ENCODE measurements around a stretch of chr22.

- PRO-cap, result no peak
- RRBS, result no CpG with 5 or more reads among the region's 5 CpGs
Measured at GRCh38 chr22:26840285-26840894, 218.6 kb downstream of the CRYBA4 start.

GRCh38 chr22:26892357-26893298 is 270.9 kb downstream of the CRYBA4 start:
- PRO-cap, result no peak
- RRBS, result no CpG with 5 or more reads among the region's 21 CpGs

DNA sequence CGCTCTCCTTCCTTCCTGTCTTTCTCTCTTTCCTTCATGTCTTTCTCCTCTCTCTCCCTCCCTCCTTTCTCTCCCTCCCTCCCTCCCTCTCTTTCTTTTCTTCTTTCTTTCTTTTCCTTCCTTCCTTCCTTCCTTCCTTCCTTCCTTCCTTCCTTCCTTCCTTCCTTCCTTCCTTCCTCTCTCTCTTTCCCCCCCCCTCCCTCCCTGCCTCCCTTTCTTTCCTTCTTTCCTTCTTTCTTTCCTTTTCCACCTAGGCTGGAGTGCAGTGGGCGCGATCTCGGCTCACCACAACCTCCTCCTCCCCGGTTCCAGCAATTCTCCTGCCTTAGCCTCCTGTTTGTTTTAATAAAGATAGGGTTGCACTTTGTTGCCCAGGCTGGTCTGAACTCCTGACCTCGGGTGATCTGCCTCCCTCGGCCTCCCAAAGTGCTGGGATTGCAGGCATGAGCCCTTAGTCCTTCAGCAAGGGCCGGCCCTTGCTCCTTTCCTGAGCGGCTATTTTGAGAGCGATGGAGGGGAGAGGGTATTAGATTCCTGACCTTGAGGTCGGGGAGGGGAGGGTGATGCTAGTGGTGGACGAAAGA is 280.9 kb downstream of the CRYBA4 start:
- PRO-cap, result no peak
- RRBS, result no CpG with 5 or more reads among the region's 12 CpGs

GRCh38 chr22:26939464-26939778 is 317.7 kb downstream of the CRYBA4 start:
- PRO-cap, result no peak
- RRBS, result no CpG with 5 or more reads among the region's 4 CpGs

DNA sequence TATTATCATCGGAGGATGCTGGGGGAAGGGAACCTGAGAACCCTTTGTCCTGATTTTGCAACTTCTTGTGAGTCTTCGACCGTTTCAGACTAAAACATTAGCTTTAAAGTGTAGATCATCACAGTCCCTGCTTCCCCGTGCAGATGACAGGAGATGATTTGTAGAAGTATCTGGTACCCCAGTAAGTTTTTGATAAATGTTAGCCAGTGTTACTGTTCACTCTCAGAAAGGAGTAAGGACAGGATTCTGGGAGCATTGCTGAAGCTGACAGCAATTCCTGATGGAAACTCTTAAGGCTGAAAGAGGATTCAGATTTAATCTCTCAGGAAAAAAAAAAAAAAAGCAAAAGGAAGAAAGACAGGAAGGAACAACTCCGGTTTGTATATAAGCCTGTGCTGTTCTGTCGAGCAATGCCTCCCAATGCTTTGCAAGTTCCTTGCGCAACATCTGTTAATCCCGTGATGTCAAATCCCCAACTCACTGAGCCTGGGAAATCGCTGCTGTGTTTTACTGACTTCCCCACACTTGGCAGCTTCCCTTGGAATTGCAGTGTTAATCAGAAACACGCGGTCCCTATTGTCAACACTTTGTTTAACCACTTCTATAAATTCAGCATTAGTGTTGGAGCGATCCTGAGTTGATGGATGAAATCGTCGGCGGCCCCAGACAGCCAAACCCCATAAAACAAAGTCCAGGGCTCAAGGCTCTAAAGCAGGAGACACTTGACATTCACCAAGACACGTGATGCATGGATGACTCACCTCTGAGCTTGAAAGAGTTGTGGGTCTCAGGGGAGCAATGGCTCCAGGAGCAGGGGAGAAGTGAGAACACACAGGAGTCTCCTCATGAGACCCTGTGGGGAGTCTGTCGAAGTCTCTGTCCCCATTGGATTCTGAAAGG is 589.1 kb downstream of the MN1 start:
- PRO-cap, result no peak
- RRBS, result no CpG with 5 or more reads among the region's 17 CpGs

DNA sequence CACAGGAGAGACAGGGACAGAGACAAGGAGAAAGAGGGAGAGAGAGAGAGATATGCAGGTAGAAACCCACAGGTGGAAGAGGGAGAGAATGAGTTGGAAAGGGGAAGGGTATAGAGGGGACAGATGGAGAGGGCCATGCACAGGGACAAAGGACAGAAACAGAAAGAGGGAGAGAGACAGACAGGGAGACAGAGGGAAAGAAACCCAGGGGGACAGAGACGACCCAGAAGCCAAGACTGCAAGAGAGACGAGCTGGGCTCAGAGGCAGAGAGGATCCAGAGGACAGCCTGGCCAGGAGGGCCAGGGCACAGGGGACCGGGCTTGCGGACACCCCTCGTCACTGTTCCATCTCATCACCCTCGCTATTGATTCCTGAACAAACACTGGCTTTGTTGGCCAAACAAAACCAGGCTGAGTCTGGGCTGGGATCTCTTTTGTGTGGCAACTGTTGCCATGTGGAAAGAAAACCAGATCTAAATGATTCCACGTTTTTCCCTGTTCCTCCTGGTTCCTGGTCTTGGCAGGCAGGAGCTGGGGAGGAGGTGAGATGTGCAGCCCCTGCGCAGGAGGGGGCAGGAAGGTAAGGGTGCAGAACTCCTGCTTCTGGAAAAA is 339.4 kb downstream of the MN1 start:
- PRO-cap, result no peak
- RRBS, result no CpG with 5 or more reads among the region's 8 CpGs

DNA sequence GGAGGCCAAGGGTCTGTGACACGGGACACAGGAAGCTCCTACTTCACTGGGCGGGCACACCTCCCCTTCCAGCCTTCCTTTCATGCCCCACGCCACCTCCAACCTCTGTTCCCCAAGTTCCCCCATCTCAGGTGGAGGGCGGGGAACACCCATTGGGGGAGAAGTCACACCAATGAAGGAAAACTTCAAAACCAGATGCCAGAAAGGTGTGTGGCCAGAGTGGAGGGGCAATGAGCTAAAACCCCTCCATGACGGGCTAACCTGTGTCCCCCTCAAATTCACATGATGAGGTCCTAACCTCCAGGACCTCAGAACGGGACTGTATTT is 250.5 kb downstream of the MN1 start:
- PRO-cap, result no peak
- RRBS, result no CpG with 5 or more reads among the region's 6 CpGs

GRCh38 chr22:27554159-27555011 is 247.2 kb downstream of the MN1 start:
- PRO-cap, result no peak
- RRBS, result no CpG with 5 or more reads among the region's 16 CpGs

DNA sequence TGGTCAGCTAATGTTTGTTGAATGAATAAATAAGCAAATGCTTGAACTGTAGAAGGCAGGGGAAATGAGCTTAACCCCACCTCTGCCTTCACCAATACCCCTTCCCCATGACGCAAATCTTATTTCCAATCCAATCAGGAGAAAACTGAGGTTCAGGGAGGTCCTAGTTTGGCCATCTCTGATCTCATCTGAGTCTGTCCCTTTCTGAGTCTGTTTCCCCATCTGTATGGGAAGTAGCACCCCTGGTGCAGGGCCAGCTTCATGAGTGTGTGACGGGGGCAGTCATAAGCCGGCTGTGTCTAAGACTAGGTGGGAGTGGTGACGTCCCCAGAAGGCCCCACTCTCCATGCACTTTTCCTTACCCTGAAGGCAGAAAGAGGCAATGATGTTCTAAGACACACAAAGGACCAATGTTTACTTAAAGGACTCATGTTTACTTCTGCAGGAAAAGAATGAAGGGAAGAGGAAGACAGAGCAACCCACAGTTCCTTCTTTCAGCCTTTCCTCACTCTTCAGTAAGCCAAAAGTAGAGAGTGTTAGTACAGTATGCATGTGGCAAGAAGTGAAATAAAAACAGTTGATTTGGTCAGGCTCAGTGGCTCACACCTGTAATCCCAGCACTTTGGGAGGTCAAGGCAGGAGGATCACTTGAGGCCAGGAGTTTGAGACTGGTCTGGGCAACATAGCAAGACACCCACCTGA is 72.2 kb downstream of the MN1 start:
- PRO-cap, result no peak
- RRBS, result no CpG with 5 or more reads among the region's 4 CpGs

GRCh38 chr22:27782028-27782615 is 19.4 kb downstream of the MN1 start:
- PRO-cap, result no peak
- RRBS, result 69% methylated on average over 5 of the region's 15 CpGs

GRCh38 chr22:27786491-27786904 is 15.1 kb downstream of the MN1 start:
- PRO-cap, result no peak
- RRBS, result no CpG with 5 or more reads among the region's 12 CpGs

DNA sequence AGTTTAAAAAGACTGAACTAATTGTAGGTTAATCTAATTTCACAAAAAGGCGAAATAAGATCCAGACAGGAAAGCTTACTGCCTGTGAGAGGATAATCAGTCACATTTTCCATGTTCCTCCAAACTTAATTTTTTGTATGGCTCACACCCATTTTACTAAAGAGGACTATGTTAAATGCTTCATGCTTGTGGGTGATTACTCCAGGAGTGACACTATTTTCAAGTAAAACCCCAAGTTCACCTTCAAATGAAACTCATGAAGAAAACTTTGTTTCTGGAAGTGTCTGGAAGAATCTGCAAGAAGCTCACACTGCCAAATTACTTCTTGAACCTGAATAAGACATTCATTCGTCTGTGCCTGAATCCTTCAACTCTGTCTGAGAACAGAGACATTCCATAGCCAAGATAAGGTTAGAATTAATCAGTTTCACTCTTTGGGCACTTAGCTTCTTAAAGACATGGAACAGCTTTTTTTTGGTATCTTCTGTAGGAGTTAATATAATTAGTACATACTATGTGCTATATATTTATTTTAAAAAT is 51.6 kb downstream of the PITPNB start:
- PRO-cap, result no peak
- RRBS, result no CpG with 5 or more reads among the region's 2 CpGs

DNA sequence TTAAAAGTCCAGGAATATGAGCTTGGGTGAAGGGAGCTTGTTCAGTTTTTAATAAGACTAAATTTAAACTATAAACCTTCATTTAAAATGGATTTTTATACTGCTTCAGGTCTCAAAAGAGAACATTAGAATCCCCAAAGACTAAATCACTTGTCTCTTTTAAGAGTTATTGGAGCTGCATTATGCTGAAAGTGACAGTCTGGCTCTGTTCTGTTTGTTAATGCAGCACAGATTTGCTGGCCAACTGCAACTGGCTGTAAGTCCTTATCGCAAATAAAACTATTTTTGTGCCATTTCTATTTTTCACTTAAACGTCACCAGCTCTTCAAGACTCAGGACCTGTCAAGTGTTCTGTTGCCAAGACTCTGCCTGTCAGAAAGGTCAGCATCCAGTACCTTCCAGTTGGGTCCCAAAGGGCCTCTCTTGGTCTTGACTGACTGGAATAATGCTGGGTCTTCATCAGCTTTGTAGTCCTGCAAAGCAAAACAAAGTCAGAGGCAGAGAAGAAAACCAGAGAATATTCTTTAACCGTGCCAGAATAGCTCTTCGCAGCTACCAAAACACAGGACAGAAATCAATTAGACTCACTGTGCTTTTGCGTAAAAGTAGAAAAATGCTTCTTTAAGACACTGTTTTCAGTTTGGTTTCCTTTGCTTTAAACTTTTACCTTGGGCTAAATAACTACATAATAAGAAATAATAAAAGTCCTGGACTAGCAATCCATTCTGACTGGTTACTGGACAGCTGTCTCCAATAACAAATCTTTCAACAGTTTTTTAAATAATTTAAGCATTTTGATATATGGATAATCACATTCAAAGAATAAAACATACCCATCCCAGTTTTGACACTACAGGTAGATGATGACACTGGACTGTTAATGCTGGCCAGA is 45.5 kb downstream of the PITPNB start:
- PRO-cap, result no peak
- RRBS, result no CpG with 5 or more reads among the region's 5 CpGs

- PRO-cap, result no peak
- RRBS, result no CpG with 5 or more reads among the region's 3 CpGs
Measured at GRCh38 chr22:27876472-27877157, 42.4 kb downstream of the PITPNB start.

- PRO-cap, result no peak
- RRBS, result no CpG with 5 or more reads among the region's 1 CpG
Measured at GRCh38 chr22:27930347-27930671, 11.3 kb upstream of the PITPNB start.

GRCh38 chr22:28028867-28029783 is 110.1 kb upstream of the PITPNB start:
- PRO-cap, result no peak
- RRBS, result no CpG with 5 or more reads among the region's 7 CpGs

DNA sequence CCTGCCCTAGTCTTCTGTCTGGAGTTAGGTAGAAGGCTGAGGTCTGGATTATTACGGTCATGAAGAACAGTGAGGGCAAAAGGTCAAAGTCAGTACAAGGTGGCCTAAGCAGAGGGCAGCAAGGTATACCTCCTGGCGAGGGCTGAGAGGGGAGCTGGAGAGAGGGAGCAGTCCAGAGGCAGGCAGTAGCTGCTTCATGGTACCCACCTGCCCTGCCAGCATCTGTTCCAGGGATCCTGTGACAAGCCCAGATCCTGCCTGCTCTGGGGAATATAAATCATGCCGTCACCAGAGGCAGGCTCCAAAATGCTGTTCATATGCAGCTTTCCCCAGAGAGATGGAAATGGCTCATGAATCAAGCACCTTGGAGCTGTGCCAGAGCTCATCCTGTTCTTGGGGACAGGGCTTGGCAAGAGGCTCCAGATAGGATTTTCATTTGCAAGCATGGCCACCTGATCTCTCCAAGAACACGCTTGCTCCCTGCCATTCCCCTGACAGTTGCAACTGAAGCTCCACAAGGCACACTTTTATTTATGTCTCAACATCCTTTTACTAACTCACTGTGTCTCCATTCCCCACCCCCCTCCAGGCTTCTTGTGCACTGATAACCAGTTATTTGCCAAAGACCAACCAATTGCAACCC is 115.7 kb upstream of the PITPNB start:
- PRO-cap, result no peak
- RRBS, result no CpG with 5 or more reads among the region's 4 CpGs

DNA sequence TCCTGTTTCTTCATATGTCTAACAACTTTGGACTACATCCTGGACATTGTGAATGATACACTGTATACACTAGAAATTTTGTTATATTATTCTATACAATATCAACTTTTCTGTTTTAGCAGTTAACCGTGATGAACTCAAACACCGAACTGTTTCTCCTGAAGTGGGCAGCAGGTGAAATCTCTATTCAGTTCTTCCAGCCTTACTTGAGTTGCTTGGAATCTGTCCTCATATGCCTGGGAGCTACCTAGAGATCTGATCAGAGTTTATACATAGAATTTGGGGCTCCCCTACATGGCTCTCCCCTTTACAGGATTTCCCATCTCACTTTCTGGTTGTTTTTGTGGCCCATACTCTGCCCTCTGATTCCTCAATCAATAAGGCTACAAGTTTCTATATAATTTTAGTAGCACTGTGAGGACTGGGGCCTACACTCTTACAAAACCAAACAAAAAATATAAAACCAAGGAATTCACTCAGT is 362.6 kb upstream of the PITPNB start:
- PRO-cap, result no peak
- RRBS, result no CpG with 5 or more reads among the region's 2 CpGs

- PRO-cap, result no peak
- RRBS, result no CpG with 5 or more reads among the region's 5 CpGs
Measured at GRCh38 chr22:28559956-28560987, 119.4 kb downstream of the TTC28 start.

- PRO-cap, result no peak
- RRBS, result no CpG with 5 or more reads among the region's 4 CpGs
Measured at GRCh38 chr22:28583909-28584937, 95.4 kb downstream of the TTC28 start.